H9 (cell line): Measurements from ENCODE around the genes CCT7, DUSP11 and HK2.

- PRO-cap = no peak
These were observed 1.4 kb upstream of the EMX1 start for GRCh38 chr2:72915813-72916484.

GRCh38 chr2:73000947-73001521 is 70.5 kb downstream of the SFXN5 start:
- PRO-cap = no peak

DNA sequence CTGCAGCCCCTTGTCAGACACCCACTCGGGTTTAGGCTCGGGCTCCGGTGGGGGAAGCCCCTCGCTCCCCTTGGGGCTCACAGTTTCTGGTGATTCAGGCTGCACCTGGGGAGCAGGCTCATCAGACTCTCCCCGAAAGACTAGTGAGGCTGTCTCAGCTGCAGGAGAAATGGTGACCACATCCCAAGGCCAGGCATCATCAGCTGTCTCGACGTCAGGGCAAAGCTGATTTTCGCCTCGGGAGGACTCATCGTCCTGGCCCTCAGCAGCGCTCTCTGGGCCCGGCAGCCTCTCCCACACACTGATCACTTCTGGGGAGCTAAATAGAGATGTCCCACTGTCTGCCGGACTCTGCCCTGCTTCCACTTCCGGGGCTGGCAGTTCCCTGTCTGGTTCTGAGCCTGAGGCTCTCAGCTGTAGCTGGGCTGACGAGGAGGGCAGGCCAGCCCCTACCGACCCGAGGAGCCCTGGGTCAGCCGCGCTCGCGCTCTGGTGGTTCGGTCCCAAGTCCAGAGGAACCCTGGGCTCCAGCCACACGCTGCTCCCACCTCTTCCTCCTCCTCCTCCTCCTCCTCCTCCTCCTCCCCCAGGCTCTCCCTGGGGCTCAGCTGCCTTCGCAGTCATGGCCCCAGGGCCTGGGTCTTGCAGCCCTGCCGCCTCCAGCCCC is 9.2 kb upstream of the SFXN5 start:
- PRO-cap = no peak

GRCh38 chr2:73084213-73084874 is 12.8 kb upstream of the SFXN5 start:
- PRO-cap = no peak

GRCh38 chr2:73233902-73234094 is 310 bp upstream of the CCT7 start:
- PRO-cap = no peak

DNA sequence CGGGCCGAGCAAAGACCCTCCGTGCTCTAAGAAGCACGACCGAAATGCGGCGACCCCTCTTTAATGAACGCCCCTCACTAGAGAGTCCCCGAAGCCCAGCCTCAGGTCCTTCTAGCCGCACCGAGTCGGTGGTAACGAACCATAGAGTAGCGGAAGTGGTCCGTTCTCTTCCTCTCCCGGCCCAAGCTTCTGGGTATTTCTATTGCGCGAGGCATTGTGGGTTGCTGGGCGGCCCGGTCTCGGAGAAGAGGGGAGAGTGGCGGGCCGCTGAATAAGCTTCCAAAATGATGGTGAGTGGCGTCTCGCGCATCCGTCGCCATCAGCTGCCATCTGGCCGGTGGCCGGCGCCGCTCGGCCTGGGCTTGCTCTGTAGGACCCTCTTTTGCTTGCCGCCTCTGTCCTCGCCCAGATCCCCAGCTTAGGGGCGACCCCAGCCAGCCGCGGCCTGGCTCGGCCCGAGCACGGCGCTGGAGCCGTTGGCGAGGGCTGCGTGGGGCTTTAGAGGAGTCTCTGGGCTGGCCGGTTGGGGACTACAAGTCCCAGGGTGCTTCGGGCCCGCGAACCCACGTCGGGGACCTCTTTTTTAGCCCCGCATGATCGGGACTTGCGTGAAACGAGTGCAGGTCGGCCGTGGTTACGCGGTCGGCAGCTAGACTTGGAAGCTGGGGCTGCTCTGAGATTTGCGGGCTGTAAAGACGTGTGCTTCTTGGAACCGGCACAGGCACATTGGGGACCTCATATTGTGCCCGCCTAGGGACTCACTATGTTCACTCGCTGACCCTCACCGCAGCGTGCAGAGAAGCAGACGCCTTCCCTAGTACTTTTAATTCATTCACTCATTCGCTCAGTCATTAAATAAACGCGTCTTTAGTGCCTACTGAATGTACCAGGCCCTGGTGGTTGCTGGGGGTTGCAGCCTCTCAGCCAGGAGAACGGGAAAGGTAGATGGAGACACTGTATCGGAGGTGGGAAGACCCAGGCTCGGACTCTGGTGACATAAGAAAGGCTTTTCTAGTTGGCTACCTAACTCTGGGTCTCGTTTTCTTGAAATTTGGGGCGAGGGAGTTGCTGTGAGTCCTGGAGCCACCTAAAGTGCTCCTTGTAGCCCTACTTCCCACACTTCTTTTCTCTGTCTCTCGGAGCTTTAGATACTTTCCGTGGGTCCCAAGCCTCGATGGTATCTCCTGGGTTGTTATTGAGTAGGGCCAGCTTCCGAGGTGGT is at the start of gene CCT7:
CCT7 (plus strand) TSS at position 214 of the 1,222 bp plus-strand sequence.
- PRO-cap = bidirectional peak, plus-strand start at position 196 of the sequence, minus-strand start at position 65 of the sequence; bidirectional peak, plus-strand start at position 594 of the sequence, minus-strand start at position 478 of the sequence; bidirectional peak, plus-strand start at position 841 of the sequence, minus-strand start at position 728 of the sequence

DNA sequence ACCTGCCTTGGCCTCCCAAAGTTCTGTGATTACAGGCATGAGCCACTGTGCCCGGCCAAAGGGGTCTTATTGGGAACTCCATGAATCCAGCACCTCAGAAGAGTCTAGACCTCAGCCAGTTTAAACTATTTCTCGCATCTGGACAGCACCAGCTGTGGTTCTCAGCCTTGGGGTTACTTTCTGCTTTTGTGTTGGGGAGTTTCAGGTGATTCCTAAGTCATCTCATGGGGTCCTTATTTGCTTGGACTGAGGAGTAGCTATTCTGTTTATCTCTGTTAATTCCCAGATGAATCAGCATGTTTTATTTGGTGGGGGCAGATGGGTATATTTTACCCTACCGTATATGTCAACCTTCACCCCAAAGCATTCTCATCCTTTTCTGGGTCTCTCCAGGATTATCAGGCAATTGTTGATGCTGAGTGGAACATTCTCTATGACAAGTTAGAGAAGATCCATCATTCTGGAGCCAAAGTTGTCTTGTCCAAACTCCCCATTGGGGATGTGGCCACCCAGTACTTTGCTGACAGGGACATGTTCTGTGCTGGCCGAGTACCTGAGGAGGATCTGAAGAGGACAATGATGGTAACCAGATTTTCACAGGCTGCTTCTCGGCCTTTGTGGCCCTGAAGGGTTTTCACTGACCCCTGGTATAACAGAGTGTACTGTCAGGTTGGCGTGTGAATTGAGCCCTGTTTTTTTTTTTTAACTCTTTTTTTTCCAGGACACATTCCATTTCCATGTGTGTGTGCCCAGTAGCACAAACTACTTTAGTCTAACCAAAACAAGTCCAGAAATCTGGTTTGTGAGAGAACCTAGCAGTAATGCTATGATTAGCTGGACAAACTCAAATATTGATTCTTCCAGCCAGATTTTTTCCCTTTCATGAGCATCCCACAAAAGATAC is 14.7 kb downstream of the CCT7 start:
- PRO-cap = no peak

DNA sequence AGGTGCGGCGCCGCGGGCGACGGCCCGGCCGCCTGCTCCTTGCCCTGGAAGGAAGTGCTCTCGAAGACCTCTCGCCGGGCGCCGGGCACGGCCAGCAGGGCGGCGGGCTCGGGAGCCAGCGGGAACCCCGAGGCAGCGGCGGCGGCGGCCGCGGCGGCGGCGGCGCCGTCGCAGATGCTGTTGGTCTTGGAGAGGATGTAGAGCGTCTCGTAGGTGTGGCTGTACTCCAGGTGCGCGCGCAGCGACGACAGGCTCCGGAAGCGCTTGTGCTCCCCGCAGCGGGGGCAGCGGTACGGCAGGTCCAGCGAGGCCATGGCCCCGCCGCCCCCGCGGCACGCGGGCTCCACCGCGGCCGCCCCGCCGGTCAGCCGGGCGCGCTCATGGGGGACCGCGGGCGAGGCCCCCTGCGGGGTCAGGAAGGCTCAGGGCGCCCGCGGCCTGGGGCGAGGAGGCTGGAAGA is 14.9 kb downstream of the FBXO41 start:
- PRO-cap = bidirectional peak, plus-strand start at position 298 of the sequence, minus-strand start at position 176 of the sequence

- PRO-cap = bidirectional peak, plus-strand start at chr2:73779820, minus-strand start at chr2:73779842; bidirectional peak, plus-strand start at chr2:73780255, minus-strand start at chr2:73780103
These were observed at the start of gene DUSP11 for GRCh38 chr2:73779083-73780562. Gene DUSP11, minus strand, starts transcription at chr2:73780103.

GRCh38 chr2:73832947-73833200 is 4.1 kb downstream of the STAMBP start:
- PRO-cap = no peak

GRCh38 chr2:73838744-73839193 is 10.0 kb downstream of the STAMBP start:
- PRO-cap = no peak

GRCh38 chr2:73935368-73936357 is 9.0 kb downstream of the DGUOK start:
- PRO-cap = no peak

GRCh38 chr2:74142261-74142460 is 5.6 kb downstream of the BOLA3 start:
- PRO-cap = no peak

- PRO-cap = no peak
These were observed 7.4 kb upstream of the DCTN1 start for GRCh38 chr2:74387506-74387903.

DNA sequence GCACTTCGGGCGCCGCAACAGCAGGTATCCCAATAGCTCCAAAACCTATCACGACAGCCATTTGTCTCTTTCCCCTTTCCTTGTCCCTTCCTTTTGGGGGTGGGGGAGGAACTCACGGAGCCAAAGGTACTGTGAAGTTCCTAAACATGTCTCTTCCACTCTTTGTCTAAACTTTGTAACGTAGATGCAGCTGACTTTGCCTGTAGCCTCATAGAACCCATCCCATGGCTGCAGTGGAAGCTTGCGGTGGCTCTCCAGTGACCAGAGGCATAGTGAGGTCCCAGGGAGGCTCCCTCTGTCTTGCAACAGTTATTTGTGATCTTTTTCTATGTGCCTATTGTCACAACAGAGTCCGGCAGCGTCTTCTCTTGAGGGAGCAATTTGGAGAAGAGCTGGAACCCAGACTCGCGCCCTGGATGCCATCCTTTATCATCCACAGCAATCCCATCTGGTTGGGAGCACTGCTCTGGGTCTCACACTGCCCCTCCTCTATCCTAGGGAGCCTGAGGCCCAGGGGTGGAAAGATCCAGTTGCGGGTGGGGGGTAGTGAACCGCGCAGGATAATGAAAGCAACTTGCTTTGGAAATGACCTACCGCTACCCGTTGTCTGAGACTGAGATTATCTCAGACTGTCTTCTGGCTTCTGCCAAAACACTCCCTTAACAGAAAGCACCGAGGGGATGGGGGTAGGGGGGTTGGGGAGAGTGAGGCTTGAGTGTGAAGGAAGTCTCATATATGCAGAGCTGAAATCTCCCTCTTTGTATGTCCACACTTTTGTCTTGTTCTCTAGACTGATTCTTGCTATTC is 613 bp downstream of the WBP1 start:
- PRO-cap = unidirectional peak, minus-strand start at position 450 of the sequence

- PRO-cap = no peak
These were observed 48.2 kb downstream of the SEMA4F start for GRCh38 chr2:74701929-74702872.

- PRO-cap = no peak
These were observed 2.0 kb upstream of the HK2 start for GRCh38 chr2:74831863-74832327.

GRCh38 chr2:74833997-74834374 is at the start of gene HK2:
Gene HK2, plus strand, starts transcription at chr2:74834127.
- PRO-cap = bidirectional peak, plus-strand start at chr2:74834127, minus-strand start at chr2:74833873

DNA sequence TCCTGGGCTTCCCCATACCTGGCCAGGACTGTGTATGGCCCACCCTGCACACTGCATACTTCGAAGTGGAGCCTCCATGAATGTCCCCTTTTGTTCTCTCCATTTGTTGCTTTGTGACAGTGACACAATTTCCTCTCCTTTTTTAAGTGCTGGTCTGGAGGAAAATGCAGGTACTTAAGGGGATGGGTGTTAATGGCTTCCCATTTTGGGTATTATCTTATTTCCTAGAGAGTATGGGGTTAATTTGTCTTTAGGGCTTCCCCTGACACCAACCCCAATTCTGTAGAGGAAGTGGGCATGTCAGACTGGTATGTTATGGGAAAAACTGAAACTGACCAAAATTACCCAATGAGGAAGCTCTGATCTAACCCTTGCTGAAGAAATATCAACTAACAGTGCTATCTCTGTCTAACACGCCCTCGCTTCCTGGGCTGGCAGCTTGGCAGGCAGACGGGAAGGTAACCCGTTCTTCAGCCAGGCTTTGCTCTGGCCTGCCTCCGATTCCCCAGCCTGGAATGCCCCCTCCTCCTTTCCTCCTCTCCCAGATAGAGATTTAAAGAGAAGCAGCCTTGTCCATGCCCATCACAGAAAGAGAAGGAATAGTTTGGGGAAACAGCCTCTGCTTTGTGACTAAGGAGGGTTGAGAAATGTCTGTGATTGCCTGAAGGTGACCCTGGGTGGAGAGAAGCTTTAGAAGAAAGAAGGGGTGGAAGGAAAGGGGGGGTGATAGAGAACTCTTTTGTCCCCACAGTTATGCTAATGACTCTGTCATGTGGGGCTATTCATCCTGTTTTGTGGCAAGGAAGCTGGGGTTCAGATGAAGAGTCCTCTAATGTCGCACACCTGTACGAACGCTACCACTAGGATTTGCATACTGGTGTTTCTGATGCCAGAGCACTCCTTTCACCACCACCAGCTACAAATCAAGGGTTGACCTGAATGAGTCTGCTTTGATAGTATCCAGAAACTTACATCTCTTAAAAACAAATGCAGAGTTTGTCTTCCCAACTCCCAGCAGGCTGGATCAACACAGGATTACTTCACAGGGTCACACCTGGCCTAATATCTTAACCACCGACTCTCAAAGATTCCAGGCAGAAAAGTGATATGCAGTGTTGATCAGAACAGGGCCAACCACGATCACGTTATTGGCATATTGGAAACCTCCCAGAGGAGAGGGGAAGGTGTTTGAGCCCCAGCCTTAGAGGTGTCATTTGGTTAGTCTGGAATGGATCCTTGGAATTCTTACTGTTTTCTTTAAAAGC is 15.5 kb downstream of the HK2 start:
- PRO-cap = bidirectional peak, plus-strand start at position 816 of the sequence, minus-strand start at position 517 of the sequence

DNA sequence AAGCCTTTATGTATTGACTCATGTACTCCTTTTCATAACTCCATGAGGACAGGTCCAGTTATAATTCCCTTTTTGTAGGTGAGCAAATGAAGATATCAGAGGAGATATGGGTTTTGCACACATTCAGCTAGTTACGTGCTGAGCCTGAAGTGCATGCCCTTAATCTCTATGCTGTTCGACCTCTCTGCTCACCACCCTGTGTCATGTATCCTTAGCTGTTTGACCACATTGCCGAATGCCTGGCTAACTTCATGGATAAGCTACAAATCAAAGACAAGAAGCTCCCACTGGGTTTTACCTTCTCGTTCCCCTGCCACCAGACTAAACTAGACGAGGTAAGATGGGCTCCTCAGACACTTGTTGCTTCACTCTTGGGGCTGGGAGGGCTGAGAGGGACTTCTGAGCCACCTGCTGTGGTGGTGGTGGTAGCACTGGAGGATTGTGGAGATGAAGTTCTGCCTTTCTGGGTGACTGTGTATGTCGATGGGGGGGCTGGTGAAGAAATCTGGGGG is 38.2 kb downstream of the HK2 start:
- PRO-cap = no peak